SK-N-DZ (cell line): ENCODE results near the gene RNF8.

GRCh38 chr6:37136903-37137450, 33.0 kb upstream of the PIM1 start:
RAMPAGE:
- cytosol, long total RNA, result no peak
- nucleus, long total RNA, result no peak

DNA sequence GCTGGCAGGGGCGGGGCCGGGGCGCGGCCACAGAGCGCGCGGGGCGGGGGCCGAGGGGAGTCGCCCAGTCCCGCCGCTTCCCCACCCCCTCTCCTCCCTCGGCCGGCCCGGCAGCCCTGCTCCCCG, 149 bp upstream of the PIM1 start:
RAMPAGE:
- cytosol, long total RNA, result no peak
- nucleus, long total RNA, result no peak

DNA sequence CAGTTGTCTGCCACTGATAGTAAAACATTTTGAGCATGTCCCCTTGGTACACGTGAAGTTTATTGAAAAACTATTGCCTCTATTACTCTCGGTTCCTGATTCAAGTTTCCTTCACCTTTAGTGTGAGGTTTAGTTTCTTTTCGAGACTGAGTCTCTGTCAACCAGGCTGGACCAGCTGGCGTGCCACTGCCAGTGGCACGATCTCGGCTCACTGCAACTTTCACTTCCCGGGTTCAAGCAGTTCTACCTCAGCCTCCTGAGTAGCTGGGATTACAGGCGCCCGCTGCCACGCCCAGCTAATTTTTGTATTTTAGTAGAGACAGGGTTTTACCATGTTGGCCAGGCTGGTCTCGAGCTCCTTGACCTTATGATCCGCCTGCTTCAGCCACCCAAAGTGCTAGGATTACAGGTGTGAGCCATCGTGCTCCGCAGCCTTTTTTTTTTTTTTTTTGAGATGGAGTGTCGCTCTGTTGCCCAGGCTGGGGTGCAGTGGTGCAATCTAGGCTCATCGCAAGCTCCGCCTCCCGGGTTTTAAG, 6.0 kb downstream of the PIM1 start:
RAMPAGE:
- cytosol, long total RNA, result no peak
- nucleus, long total RNA, result no peak

DNA sequence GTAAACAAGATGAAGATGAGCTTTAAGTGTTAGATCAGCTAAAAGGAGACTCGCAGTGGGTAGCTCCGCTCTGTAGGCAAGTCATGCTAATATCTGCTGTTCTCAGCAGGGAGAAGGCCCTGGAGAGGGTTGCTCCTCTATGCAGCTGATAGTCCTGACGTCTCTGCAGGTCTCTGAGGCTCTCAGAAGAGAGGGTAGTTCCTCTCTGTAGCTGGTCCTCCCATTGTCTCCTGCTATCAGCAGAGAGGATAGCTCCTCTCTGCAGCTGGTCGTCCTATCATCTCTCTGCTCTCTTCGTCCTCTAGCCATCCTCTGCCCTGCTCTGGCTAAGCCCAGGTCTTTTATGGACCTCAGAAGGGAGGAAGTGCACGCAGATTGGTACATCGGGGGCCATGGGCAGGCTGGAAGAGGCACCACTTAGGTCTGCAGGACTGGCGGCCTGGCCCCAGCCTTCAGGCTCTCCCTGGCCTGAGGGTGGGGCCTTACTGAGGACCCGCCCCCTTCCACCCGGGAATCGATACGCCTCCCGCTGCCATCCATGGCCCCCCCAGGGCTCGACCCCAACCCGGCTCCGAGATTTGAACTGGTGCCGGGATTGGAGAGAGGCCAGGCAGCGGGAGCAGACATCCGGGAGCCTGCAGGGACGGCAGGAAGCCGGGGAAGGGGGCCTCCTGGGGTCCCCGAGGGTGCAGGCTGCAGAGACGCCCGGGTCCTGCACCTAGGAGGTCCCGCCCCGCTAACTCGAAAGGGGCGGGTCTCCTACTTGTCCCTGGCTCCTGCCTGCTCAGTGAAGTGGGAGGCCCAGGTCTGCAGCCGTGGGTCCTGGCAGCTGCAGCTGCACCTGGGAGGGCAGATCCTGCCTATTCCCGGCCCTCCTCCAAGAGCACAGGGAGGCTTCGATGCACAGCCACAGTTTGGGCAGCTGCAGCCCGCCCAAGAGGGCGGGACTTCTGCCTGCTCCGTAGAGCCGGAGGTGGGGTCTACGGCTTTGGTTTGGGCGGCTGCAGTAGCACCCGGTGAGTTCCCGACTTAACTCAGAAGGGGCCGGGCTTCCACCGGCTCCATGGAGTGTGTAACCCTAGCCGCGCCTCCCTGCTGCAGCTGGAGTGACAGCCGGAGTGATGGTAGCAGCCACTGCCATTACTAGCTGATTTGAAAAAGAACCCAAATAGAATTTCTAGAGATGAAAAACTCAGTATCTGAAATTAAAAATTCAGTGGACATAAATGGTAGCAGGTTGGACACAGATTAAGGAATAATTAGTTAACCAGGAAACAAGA, 35.4 kb upstream of the TBC1D22B start:
RAMPAGE:
- cytosol, long total RNA, result no peak
- nucleus, long total RNA, result no peak

DNA sequence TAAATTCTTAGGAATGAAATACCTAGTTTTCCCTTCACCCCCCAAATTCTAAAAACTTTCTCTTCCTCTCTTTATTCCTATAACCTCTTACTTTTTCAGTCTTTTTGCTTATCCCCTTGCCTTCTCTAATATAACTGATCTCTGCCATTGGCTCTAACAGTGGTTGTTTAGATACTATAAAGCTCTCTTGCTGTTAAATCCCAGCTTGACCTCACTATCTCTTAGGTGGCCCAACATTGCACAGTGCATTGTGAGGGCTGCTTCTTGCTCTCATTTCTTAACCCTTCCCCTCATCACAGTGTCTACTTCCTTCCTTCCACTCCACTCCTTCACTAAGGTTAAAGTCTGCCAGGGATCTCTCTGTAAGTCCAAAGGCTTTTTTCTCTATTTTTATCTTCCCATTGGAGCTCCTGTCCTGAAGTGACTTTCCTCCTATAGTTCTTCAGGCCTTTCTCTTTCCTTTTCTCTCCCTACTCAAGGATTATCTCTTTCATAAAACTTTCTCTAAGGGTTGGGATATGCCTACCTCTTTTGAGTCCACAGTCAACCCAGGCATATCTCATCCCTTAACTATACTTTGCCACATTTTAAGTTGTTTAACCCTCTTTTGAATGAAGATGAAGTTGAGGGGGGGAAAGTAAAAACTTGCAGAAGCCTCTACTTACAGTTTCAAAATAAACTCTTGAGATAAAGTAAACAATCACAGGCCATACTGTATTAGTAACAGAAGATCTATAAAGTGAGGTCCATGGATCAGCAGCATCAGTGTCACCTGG, 4.0 kb upstream of the TBC1D22B start:
RAMPAGE:
- cytosol, long total RNA, result no peak
- nucleus, long total RNA, result no peak

GRCh38 chr6:37283882-37284189, 25.9 kb upstream of the TMEM217 start:
RAMPAGE:
- cytosol, long total RNA, result no peak
- nucleus, long total RNA, result no peak

RAMPAGE:
- cytosol, long total RNA, result no peak
- nucleus, long total RNA, result no peak
Observed at GRCh38 chr6:37289765-37290332, 31.9 kb upstream of the TMEM217 start.

DNA sequence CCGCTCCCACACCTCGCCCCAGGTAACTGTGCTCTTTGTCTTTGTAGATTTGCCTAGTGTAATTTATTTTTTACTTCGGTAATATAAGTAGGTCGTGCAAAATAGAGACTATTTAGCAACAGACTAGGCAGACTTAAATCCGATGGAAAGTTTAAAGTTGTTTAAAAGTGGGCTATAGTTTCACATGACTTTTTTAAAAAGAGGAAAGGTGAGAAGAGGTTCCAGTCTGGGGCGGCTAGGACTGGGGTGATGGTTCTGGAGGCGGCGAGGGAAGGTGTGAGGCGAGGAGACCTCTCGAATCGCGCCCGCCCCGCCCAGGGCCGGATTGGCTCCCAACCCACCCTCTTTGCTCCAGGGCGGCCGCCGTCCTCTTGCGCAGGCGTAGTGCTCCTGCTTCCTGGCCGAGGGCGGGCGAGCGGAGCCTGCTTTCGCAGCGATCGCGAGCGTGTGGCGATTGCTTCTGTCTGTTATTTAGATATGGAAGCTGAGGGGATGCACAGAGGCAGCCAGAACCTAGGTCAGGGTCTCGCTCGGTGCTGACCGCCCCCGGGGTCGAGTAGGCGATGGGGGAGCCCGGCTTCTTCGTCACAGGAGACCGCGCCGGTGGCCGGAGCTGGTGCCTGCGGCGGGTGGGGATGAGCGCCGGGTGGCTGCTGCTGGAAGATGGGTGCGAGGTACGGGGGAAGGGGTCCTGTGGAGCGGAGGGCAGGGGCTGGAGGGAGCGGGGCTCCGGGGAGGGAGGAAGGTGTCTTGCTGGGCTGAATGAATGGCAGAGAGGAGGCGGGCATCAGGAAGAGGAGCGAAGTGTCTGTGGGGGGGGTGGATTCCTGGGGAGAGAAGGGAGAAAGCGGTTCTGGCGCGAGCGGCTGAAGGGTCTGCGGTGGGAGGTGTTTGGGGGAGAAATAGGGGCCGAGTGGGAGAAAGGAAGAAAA, at the start of gene RNF8:
Gene RNF8, plus strand, starts transcription at position 382 of the 932 bp plus-strand sequence.
RAMPAGE:
- cytosol, long total RNA, result start-site peak on the plus strand centred at position 422 of the sequence, 88 bp wide, 491 and 230 reads in 2 replicates
- nucleus, long total RNA, result start-site peak on the plus strand centred at position 432 of the sequence, 68 bp wide, 155 and 36 reads in 2 replicates

DNA sequence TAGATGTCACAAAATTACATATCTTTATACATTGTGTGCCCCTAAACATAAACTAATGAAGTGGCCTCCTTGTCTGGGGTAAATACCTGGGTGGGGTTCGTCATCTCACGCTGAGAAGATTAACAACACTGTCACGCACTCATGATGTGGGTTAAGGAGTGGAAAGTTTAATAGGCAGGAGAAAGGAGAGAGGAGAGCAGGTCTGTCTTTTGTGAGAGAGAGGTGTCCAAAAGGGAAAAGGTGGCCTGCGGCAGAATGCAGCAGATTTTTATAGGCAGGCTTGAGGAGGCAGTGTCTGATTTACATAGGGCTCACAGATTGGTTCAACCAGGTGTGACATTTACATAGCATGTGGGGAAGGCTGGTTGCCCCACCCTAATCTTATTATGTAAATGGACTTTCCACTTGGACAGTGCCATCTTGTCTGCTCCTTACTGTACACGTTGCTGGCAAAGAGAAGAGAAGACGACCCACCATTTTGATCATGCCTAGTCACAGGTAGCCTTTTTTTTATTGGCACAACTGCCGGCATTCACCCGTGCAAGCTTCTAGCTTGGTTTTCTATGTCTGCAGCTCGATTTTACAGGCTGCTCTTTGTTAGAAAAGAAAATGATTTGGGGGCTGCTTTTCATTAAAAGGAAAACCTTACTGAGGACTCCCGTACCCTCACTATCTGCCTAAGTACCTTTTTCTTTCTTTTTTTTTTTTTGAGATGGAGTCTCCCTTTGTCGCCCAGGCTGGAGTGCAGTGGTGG, 9.3 kb upstream of the CMTR1 start:
RAMPAGE:
- cytosol, long total RNA, result start-site peak on the plus strand centred at position 445 of the sequence, 22 bp wide, 72 and 89 reads in 2 replicates
- nucleus, long total RNA, result no peak

RAMPAGE:
- cytosol, long total RNA, result no peak
- nucleus, long total RNA, result no peak
Observed at GRCh38 chr6:37507889-37508482, 8.3 kb upstream of the CCDC167 start.

DNA sequence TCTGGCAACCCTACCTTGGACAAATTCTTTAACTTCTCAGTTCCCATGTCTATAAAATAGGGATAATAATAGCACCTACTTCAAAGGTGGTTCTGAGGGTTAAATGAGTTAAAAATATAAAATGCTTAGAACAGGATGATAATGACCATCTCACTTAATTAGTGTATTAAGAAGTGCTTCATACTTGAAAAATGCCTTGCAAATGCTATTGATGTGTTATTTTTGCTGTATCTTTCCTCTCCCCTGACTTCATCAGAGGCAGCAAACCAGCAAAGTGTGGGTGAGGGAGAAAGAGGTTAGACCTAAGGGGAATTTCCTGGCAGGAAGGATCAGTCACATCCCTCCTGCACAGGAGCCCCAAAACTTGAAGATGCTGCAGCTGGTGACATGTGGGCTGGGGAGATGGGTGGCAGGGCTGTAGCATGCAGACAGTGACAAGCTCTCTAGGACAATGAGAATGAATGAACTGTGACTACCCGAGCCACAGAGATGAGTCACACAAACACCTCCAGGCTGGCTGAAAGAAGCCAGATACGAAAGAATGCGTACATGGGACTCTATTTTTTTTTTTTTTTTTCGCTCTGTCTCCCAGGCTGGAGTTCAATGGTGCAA, 53.8 kb upstream of the CCDC167 start:
RAMPAGE:
- cytosol, long total RNA, result no peak
- nucleus, long total RNA, result no peak

RAMPAGE:
- cytosol, long total RNA, result no peak
- nucleus, long total RNA, result no peak
Observed at GRCh38 chr6:37698677-37698926, 919 bp upstream of the MDGA1 start.

DNA sequence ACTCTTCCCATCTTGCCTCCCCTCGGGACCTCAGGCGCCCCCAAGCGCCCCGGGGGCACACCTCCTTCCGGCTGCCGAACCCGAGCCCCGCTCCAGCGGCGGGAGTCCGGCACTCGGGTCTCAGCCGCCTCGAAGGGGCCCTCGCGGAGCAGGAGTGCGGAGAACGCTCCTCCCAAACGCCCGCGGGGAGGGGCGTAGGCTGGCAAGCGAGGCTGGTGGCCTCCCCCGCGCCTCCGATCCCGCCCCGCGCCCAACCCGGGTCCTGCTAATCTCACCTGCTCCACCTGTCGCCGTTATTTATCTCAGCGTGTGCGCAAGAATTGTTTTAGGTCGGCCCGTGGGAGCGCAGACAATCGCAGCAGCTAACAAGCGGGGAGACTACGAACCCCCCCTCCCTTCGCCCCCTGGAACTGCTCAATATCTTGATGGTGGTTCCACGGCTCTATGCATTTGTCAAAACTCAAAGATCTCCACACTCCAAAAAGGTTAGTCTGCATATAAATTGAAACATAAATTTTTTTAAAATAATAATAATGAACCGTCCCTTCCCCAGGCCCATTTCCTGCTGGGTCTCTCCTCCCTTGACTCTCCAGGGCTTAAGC, 1.3 kb upstream of the MDGA1 start:
RAMPAGE:
- cytosol, long total RNA, result no peak
- nucleus, long total RNA, result no peak

GRCh38 chr6:37731893-37732326, 34.2 kb upstream of the MDGA1 start:
RAMPAGE:
- cytosol, long total RNA, result no peak
- nucleus, long total RNA, result no peak

RAMPAGE:
- cytosol, long total RNA, result no peak
- nucleus, long total RNA, result no peak
Observed at GRCh38 chr6:37822916-37823708, 3.6 kb downstream of the ZFAND3 start.

DNA sequence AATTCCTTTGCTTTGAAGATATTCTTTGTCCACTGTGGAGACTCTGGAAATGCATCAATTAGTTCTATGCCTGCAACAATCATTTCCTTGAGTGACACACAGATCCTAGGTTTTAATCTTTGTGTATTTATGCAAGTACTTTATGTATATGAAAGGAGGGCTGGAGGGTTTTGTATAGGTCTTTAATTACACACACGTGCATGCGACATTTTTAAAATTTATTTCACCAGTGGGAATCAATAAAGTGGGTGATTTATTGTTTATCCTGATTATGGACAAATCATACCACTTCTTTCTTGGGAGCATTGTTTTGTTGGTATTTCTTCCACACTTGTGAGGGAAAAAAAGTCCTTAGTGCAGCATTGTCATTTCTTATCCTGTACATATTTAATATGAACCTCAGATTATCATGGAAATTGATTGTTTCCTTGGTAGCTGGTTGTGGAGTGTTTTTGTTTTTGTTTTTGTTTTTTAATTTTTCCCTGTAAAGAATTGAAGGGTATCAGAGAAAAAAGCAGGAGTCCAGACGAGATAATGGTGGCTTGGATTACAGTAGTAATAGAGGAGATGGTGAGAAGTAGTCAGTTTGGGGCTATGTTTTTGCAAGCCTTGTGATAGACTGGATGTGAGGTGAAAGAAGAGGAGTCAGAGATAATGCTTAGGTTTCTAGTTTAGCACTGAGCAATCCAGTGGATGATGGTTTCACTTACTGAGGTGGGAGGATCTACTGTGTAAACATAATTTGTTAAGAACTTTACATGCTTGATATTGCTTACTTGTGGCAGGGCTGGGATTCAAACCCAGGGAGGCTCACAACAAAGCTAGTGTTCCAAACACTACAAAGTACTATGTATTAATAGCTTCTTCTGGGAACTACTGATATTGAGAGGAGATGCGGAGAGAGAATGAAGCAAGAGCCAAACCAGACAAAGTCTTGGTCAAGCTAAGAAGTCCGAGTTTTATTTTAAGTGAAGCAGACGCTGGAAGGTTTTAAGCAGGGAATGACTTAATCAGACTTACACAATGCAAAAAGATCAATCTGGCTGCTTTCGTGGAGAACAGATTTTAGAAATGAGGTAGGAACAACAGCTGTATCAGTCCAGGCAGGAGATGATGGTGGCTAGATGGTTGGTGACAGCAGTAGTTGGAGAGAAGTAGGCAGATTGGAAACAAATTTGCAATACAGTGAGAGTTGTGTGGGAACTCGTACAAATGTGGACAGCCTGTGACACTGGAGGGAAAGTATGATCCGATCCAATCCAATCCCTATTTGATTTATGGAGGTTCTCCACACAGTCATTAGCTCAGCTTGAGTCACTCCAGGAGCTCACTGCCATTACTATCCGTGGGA, 57.9 kb downstream of the ZFAND3 start:
RAMPAGE:
- cytosol, long total RNA, result no peak
- nucleus, long total RNA, result no peak

RAMPAGE:
- cytosol, long total RNA, result no peak
- nucleus, long total RNA, result no peak
Observed at GRCh38 chr6:37878257-37878835, 58.8 kb downstream of the ZFAND3 start.

RAMPAGE:
- cytosol, long total RNA, result no peak
- nucleus, long total RNA, result no peak
Observed at GRCh38 chr6:37960871-37961767, 141.6 kb downstream of the ZFAND3 start.

GRCh38 chr6:38063185-38063970, 243.9 kb downstream of the ZFAND3 start:
RAMPAGE:
- cytosol, long total RNA, result no peak
- nucleus, long total RNA, result no peak

DNA sequence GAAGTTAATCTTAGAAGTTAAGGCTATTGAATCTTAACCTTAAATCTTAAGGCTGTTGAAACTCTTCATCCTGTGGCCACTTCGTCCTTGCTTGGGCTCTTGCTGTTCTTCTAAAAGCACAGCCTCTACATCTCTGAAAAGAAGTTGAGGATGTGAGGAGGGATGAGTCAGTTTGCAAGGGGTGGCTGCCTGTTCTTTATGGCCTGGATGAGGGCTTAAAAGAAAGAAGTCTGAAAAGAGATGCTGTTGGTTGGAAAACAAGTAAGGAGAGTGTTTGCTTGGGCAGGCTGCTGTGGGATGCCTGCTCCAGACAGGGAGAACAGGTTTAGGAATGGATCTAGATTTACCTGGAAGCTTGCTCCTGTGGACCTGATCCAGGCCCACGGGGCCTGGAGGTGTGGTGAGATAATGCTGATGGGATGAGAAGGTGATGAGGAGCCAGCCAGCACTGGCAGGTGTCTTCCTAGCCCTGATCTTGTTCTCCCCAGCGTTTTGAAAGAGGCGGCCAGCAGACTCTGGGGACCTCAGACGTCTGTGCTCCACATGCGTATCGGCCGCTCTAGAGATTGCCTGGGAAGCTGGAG, 331.1 kb downstream of the ZFAND3 start:
RAMPAGE:
- cytosol, long total RNA, result no peak
- nucleus, long total RNA, result no peak